ENCODE measurements around the genes IQCF2, TNNC1 and SPCS1.

- CAGE, long polyA plus RNA: no peak
- RRBS: no CpG with 5 or more reads among the region's 5 CpGs
Measured at GRCh38 chr3:51630505-51631048, 40.5 kb upstream of the TEX264 start.

DNA sequence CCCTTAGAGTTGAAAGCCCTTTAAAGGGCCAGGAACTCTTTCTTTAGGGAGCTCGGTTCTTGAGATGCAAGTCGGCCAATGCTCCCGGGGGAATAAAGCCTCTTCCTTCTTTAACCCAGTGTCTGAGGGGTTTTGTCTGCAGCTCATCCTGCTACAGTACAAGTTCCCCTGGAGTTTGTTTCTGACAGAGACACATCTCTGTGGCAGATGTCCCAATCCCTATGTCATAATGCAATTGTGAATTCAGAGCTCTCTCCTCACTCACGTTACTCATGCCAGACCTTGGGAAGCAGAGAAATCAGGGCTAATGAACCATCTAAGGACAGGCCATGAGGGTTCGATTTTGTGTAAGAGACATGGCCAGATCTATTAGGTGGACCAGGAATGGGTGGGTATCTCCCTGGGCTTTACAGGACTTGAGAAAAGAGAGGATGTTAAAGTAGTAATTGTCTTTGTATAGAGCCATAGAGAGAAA, at the start of gene IQCF2:
TSS of gene IQCF2 (plus strand) at position 278 of the 475 bp plus-strand sequence.
- CAGE, long polyA plus RNA: no peak
- RRBS: no CpG with 5 or more reads among the region's 5 CpGs

- CAGE, long polyA plus RNA: no peak
- RRBS: no CpG with 5 or more reads among the region's 18 CpGs
Measured at GRCh38 chr3:51993524-51994770, 1.7 kb downstream of the RPL29 start.

- CAGE, long polyA plus RNA: no peak
- RRBS: no CpG with 5 or more reads among the region's 4 CpGs
Measured at GRCh38 chr3:51997964-51998375, 2.3 kb upstream of the RPL29 start.

- CAGE, long polyA plus RNA: no peak
- RRBS: 70% methylated on average over 2 of the region's 11 CpGs
Measured at GRCh38 chr3:52023521-52024582, 28.2 kb upstream of the RPL29 start.

DNA sequence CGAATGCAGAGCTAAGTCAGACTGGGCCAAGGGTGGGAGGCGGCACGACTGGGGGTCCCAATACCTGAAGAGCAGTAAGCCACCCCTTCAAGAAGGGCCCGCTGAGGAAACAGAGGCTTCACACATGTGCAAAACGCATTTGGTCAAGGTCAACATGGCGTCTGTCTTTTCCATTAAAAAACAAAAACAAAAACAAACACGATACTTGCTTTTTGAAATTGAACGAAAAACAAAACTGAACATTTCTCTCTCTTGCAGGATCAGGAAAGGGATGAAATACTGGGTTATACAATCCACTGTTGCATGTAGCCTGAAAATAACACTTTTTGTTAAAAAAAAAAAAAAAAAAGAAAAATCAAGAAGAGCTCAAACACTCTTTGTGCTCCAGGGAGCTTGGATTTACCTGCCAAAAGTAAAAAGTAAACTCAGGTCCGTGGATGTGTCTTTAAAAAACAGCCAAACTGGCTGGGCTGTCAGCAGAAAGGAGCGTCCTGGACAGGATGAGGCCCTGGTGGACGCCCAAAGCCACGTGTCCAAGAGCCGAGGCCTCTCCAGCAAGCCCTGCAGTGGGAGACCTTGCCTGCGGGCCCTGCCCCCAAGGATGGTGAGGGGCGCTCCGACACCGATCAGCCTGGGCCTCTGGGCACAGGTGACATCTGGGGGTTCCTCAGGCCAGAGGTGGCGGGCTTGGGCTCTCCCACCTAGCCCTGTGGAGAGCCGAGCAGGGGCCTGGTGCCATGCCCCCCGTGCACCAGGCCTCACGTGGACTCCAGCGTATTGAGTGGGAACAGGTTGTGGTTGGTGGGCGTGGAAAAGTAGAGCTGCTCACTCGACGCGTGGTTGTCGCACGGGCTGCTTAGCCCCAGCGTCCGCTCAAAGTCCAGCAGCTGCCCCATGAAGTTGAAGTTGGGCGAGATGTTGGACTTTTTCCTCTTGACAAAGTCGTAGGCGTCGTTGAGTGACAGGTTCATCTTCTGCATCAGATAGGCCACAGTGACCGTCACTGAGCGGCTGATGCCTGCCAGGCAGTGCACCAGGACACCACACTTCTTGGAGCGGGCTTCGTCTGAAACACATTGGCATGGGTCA, 6.0 kb downstream of the DUSP7 start:
- CAGE, long polyA plus RNA: no peak
- RRBS: no CpG with 5 or more reads among the region's 38 CpGs

DNA sequence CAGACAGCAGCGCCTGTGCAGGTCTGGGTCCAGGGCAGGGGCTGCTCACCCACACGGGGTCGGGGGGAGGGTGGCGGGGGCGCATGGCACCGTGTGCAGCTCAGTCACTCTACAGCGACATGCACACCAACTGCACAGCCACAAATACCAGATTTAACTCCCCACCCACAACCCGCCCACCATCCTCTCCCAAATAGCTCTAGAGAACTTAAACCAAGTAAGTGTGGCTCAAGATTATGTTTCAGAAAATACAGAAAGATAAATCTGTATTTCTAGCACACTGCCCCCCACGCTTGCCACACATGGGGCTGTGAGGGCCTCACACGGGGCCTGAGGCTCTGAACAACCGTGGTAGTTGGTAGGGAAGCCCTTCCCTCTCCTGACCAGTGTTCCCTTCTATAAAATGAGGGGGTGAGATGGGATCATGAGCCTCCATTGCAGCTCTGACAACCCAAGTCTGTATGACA, 23.2 kb downstream of the POC1A start:
- CAGE, long polyA plus RNA: no peak
- RRBS: no CpG with 5 or more reads among the region's 11 CpGs

DNA sequence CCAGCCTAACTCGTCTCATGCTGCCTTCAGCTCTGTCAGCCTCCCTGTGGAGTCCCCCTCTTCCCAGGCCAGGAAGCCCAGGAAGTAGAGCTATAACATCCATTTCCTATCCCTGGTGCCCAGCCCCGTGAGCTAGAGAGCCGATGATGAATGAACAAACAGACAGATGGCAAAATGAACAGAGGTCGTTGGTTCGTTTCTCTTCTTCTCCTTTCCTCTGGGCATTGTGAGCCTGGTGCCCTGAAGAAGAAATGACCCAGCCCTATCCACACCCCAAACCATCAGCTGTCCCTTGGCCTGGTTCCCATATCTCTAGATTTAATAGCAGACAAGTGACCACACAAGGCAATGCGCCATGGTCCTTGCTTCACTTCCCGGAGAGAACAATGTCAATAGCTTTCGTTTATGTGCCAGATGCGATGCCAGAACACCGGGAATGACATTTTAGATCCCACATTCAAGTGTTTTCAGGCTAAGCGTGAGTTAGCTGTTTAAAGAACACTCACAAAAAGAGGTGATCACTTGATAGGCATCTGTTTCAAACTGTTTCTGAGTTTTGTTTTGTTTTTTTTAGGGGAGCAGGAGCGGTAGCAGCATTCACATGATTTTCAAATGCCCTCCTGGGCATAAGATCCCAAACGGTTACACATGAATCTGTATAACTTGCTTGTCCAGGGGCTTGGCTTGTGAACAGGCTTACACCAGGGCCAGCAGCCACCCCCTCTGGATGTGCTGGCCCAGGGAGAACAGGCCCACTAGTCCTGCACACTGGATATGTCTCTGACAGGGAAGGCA, 17.7 kb downstream of the POC1A start:
- CAGE, long polyA plus RNA: no peak
- RRBS: 68% methylated on average over 2 of the region's 13 CpGs

GRCh38 chr3:52234392-52234795, 4.6 kb downstream of the TWF2 start:
- CAGE, long polyA plus RNA: no peak
- RRBS: no CpG with 5 or more reads among the region's 3 CpGs

DNA sequence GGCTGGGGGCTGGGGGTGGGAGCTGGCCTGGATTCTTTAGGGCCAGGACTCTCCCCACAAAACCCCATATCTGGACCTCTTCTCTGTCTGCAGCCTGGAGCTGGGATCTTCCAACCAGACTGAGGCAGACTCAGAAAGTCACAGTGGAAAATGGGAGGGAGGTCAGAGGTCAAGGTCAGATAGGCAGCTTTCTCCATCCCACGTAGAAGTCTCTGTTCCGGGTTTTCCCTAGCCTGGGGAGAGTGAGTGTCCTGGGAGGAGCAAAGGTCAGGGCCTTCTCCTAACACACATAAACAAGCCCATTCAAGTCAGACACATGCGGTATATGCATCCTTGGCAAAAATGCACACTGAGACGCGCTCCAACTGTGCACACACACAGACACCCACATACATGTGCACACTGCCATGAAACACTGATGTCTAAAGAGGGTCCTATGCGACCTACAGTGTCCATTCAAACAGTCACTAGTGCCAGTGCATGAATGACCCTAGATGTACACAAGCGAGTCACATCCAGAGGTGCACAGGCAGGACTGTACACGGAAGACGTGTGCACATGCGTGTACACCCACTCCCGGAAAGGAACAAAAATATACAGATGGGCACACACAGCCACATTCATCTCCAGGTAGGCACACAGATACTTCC, 708 bp downstream of the TWF2 start:
- CAGE, long polyA plus RNA: no peak
- RRBS: no CpG with 5 or more reads among the region's 11 CpGs

DNA sequence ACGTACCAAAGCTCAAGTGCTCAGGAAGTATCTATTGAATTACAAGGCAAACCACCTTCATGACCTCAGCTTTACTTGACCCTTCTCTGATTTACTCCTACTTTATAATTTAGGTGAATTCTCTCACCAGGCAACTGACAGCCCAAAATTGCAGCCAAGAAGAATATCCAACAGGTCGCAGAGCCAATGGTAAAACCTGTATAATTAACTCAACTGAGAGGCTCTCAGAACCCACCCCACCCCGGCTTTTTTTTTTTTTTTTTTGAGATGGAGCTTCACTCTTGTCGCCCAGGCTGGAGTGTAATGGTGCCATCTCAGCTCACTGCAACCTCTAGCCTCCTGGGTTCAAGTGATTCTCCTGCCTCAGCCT, 7.1 kb downstream of the PPM1M start:
- CAGE, long polyA plus RNA: no peak
- RRBS: no CpG with 5 or more reads among the region's 4 CpGs

GRCh38 chr3:52299926-52300678, 12.5 kb downstream of the GLYCTK start:
- CAGE, long polyA plus RNA: no peak
- RRBS: no CpG with 5 or more reads among the region's 14 CpGs

DNA sequence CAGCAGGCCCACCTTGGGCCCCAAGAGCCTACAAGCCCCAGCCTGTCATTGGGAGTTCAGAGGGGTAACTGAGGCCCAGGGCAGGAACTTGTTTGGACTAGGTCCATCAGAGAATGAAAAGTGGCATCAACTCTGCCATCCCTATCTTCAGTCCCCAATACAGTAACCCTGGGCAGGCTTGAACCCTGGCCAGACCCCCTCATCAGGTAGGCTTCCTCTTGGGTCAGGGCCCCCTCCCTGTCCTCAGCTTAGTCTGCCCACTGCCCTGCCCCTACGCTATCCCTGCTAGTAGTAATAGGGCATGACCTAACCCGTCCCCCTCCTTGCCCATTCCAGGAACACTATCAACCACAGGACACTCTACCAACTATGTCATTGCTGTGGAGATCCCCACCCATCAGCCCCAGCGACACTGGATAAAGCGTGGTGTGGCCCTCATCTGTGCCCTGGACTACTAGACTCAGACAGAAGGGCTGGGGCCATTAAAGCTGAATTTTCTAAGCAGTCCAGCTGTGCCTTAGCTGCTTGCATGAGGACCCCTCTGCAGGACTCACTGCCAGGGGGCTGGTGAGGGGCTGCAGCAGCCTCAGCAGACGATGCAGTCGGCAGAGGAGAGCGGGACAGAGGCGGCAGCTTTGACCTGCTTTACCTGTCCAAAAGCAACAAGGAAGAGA, 9.7 kb downstream of the BAP1 start:
- CAGE, long polyA plus RNA: no peak
- RRBS: no CpG with 5 or more reads among the region's 8 CpGs

DNA sequence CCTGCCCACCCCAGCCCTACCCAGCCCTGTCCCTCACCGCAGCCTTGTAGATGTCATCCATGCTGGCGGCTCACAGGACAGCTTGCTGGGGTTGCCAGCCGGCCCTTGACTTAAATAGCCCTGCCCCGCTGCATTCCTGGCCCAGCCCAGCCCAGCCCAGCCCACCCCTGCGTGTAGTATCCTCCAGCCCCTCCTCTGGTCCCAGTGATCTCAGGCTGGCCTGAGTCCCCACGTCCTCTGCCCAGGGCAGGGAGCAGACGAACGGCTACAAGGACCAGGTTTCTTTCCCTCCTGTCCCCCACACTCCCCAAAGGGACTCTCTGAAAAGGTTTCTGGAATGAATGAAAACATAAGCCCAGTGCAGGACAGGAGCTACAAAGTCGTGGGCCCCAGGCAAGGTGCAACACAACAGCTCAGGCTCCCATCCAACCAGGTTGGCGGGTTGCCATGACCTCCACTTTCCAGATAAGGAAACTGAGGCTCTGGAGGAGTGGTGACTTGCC, at the start of gene TNNC1:
TSS of gene TNNC1 (minus strand) at position 87 of the 503 bp plus-strand sequence.
- CAGE, long polyA plus RNA: no peak
- RRBS: no CpG with 5 or more reads among the region's 10 CpGs

DNA sequence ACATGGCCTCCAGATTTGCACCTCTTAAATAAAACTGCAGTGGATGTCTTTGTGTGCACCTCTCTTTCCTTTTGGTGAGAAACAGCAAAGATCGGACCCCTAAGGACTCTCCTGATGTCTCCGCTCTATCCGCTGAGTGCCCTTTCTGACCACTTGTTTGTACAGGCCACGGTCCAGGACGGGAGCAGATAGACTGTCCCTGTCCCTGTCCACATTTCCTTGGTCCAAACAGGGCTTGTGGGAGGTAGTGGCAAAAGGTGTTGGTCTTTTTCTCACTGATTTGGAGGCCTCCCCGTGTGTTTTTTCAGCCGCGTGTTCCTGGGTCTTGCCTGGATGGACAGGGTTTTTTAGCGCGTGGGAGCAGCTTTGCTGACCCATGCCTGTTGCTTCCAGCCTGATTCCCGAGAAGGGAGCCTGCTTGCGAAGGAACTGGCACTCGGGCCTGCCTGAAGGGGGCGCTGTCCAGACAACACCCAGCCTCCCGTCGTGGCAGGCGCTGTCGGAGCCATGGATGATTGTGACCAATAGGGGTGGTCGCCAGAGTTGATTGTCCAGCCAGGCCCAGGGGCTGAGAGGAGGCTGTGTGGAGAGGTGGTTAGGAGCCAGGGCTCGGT, 13.2 kb upstream of the STAB1 start:
- CAGE, long polyA plus RNA: no peak
- RRBS: no CpG with 5 or more reads among the region's 20 CpGs

DNA sequence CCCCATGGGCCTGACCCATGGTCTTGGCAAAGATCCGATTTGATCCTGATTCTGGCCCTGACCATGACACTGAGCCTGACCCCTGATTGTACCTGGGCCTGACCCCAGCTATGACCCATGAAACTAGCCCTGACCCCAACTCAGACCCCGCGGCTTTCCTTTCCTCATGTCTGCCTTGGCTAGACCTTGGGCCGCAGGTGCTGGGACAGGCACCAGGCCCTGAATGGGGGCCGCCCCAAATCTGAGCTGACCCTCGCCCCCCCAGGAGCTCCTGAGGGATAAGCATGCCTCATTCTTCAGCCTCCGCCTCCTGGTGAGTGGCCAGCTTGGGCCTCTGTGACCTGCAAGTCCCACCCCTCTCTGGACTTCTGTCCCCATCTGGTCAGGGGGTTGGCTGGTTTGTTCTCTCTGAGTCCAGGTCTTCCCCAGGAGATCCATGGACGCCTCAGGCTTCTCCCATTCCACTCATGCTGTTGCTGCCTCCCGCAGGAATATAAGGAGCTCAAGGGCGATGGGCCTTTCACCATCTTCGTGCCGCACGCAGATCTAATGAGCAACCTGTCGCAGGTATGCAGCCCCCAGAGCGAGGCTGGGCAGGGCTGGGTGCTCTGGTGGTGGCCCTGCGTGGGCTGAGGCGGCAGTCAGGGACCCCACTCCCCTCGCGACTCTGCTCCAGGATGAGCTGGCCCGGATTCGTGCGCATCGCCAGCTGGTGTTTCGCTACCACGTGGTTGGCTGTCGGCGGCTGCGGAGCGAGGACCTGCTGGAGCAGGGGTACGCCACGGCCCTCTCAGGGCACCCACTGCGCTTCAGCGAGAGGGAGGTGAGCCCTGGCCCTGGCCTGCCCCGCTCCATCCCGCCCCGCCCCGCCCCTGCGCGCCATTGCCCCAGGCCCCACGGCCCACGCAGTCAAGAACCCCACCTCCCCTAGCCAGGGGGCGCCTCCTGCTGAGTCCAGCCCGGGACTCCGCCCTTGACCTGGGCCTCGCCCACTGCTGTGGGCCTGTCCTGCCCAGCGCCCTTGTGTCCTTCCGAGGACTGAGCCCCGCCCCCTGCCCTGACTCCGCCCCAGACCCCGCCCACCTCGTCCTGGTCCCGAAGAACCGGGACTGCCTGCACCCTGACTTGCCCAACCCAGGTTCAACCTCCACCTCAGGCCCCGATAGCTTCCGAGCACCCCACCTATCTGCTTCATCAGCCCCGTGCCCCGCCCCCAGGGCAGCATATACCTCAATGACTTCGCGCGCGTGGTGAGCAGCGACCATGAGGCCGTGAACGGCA, 15.2 kb downstream of the NT5DC2 start:
- CAGE, long polyA plus RNA: no peak
- RRBS: no CpG with 5 or more reads among the region's 64 CpGs

GRCh38 chr3:52563943-52564457, 27.6 kb downstream of the UQCC5 start:
- CAGE, long polyA plus RNA: no peak
- RRBS: no CpG with 5 or more reads among the region's 2 CpGs

GRCh38 chr3:52693038-52694082, 7.5 kb downstream of the GNL3 start:
- CAGE, long polyA plus RNA: no peak
- RRBS: no CpG with 5 or more reads among the region's 6 CpGs

DNA sequence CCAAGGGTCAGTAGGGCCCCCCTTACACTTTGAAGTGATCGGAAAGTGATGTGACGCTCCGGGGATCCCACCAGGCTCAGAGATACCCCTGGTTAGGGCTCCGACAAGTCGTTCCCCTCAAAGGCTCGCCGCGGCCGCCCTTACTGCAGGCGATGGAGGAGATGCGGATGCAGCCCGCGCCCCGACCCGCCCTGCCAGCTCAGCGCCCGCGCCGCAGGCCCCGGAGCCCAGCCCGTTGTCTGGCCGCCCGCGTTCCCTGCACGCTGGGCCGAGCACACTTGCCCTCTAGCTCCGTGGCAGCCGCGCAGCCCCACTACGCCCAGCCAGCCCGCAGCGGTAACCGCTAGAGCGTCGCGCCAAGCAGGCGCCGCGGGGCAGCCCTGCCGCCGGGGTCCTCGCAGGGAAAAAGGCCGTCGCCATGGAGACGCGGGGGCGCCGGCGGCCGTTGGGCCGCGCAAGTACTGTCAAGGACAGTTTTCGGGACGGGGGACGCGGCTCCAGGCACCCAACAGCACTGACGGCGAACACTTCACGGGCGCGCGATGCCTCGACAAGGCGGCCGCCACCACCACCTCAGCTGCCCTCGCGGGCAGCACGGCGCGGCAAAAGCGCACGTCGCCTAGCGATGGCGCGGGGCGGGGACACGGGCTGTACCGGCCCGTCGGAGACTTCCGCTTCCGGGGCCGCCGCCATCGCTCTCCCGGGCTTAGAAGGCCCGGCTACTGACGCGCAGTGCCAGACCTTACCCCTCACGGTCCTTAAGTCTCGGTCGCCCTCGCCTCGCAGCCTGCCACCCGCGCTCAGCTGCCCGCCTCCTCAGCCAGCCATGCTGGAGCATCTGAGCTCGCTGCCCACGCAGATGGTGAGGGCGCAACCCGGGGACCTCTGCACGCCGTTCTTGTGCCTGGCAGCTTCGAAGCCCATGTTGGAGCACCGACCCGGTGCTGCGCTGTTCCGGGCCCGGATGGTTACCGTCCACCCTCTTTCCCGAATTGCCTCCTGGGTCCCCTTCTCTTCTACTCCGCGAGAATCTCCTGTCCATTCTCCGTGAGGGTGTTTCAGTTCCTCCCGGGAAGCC, at the start of gene SPCS1:
TSS of gene SPCS1 (plus strand) at position 686 of the 1,078 bp plus-strand sequence.
- CAGE, long polyA plus RNA: start-site peak on the minus strand centred at position 257 of the sequence, 229 bp wide, 686 and 344 reads in 2 replicates; start-site peak on the plus strand centred at position 709 of the sequence, 61 bp wide, 443 and 256 reads in 2 replicates
- RRBS: 1% methylated on average over 19 of the region's 116 CpGs

GRCh38 chr3:52712545-52713157, 6.7 kb downstream of the SPCS1 start:
- CAGE, long polyA plus RNA: no peak
- RRBS: no CpG with 5 or more reads among the region's 14 CpGs